Cardiac atrium fibroblast (primary cell): Measurements from ENCODE around the gene LNPEP.

DNA sequence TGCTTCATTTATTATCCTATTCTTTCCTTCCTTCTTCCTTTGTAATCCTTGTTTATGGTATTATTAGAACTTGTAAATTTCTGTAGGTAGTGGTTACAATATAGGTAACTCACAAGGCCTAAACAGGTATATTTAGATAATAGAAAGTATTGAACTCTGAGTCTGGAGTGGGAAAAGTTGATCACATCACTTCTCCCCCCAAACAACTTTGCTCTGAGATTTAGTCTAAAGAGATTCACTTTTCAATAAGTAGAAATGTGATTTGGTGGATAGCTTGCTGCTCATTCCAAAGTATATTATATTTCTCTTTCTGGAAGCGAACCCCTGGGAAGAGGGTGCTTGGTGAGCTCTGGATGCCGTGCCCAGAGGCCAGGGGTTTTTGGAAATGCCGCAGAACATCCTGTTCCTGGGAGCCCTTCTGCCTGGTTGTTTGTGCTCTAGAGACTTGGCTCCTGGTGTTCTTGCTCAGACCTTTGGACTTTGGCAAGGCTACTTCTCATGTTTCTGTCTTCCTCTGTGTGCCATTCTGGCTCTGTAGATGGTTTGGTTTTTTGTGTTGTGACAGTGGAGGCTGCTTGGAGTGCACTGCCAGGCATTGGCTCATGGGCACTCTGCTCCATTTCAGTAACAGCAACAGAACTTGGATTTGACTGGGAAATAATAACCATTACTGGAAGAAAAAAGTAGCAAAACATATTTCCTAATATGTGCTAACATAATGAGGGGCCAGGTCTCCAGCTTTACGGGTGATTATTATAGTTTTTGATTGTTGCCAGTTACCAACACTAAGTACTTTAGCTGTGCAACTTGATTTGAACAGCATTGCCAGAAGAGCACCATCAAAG is 94.5 kb downstream of the PCSK1 start:
- RAMPAGE, long total RNA = no peak

GRCh38 chr5:96431528-96431983 is 1.5 kb downstream of the PCSK1 start:
- RAMPAGE, long total RNA = no peak

- RAMPAGE, long total RNA = no peak
Measured at GRCh38 chr5:96743117-96743845, 64.5 kb downstream of the ERAP1 start.

GRCh38 chr5:96744263-96745009 is 63.3 kb downstream of the ERAP1 start:
- RAMPAGE, long total RNA = no peak

- RAMPAGE, long total RNA = no peak
Measured at GRCh38 chr5:96935448-96936181, at the start of gene LNPEP. Gene LNPEP, plus strand, starts transcription at chr5:96936080.

DNA sequence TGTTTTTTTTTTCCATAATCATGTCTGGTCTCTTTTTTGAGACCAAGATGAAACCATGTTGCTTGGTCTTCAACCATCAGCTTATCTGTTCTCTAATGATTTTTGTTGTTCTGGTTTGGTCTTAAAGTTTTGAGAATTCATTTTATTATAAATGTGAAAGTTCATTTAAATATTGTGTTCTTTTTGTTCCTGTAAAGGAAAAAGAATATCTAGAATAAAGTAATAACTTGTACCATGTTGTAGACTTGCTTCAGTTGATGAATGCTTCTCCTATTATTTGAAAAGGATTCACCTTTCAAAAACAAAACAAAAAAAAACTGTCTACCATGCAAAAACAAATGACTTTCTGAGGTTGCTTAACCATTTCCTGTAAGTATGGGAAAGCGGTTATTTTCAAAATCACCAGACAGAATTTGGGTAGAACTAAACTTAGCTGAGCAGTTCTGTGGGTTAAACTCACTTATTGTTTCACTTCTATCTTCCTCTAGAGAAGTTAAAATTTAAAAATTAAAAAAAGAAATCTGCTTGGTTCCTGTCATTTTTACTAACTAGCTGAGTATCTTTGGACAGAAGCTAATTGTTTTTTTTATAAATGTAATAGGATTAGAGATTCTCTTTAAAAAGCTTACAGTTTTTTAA is 25.1 kb downstream of the LNPEP start:
- RAMPAGE, long total RNA = no peak

GRCh38 chr5:98768704-98769043 is 4.8 kb upstream of the RGMB start:
- RAMPAGE, long total RNA = no peak

DNA sequence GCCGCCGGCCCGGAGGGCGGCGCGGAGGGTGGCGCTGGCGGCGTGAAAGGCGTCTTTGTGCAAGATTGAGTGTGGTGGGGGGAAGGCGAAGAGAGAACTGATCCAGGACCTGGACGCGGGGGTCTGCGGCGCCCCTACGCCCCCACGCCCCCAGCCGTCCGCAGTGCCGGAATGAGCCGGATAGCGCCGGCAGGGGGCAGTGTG is 4.5 kb upstream of the RGMB start:
- RAMPAGE, long total RNA = no peak

GRCh38 chr5:98770694-98770949 is 2.8 kb upstream of the RGMB start:
- RAMPAGE, long total RNA = no peak

DNA sequence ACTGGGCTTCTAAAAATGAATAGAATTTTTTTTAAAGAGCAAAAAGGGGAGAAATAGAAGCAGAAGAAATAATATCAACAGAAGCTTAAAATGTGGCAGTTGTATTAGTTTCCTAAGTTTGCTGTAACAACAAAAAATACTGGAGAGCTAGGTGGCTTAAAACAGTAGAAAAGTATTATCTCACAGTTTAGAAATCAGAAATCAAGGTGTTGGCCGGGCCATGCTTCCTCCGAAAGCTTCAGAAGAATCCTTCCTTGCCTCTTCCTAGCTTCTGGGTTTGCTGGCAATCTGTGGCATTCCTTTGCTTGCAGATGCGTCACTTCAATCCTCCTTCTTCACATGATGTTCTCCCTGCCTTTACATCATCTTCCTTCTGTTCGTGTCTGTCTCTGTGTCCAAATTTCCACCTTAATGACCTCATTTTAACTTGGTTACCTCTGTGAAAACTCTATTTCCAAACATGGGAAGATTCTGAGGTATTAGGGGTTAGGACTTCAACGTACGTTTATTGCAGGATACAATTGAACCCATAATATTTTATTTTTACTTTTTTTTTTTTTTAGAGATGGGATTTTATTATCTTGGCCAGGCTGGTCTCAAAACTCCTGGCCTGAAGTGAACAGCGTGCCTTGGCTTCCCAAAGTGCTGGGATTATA is 90.5 kb upstream of the CHD1 start:
- RAMPAGE, long total RNA = no peak

DNA sequence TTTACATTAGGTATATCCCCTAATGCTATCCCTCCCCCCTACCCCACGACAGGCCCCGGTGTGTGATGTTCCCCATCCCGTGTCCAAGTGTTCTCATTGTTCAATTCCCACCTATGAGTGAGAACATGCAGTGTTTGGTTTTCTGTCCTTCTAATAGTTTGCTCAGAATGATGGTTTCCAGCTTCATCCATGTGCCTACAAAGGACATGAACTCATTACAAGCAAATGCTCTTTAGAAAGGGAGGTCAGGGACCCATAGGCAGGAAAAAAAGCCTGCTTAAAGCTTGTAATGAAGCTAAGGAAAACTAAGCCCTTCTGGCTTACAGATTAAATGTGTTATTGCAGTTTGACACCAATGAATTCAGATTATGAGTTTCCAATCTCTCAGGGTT is 462 bp upstream of the FAM174A start:
- RAMPAGE, long total RNA = no peak

- RAMPAGE, long total RNA = no peak
Measured at GRCh38 chr5:100575767-100576139, 40.6 kb downstream of the FAM174A start.

GRCh38 chr5:100841639-100842013 is 61.5 kb downstream of the ST8SIA4 start:
- RAMPAGE, long total RNA = no peak

- RAMPAGE, long total RNA = no peak
Measured at GRCh38 chr5:100852907-100853605, 50.0 kb downstream of the ST8SIA4 start.

DNA sequence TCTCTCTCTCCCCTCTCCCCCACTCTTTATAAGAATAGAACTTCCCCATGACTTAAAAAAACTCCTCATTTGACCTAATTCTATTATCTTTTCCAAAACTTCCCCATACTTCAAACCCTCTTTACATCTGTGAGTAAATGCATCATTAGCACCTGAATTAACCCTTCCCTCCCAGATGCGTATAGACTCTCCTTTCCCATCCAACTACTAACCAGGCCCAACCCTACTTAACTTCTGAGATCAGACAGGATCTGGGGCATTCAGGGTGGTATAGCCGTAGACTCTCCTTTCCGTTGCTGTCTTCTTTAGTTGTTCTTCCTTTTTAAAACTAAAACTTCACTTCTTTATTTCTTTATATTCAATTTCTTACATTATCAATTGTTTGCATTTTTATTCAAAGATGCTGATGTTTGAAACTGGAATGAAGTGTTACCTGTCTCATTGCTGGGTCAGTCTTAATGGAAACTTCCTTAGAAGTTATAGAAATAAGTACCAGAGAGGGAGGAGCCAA is 165.2 kb downstream of the SLCO4C1 start:
- RAMPAGE, long total RNA = no peak

GRCh38 chr5:102154933-102155519 is 141.1 kb downstream of the SLCO4C1 start:
- RAMPAGE, long total RNA = no peak

DNA sequence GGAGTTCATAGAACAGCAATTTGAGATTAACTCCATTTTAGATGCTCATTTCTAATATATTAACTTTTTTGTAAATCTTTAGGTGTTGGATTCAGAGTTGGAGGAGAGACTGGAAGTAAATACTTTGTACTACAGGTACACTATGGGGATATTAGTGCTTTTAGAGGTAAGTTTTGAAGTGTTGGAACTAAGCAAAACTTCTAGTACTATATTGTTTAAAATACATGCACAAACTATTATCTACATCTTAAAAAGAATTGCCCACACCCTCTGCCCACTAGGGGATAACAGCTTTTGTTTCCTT is 171.3 kb downstream of the PAM start:
- RAMPAGE, long total RNA = no peak

DNA sequence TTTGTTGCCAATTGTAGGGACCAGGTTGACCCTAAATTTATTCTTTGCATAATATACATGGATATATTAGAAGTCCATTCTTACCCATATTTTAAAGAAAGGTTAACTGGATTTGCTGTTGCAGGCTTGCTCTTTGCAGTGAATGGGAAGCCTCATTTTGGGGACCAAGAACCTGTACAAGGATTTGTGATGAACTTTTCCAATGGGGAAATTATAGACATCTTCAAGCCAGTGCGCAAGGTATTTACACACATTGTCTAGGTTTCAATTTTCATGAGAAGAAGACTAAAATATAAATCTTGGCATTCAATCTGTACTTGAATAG is 110.3 kb downstream of the GIN1 start:
- RAMPAGE, long total RNA = no peak

DNA sequence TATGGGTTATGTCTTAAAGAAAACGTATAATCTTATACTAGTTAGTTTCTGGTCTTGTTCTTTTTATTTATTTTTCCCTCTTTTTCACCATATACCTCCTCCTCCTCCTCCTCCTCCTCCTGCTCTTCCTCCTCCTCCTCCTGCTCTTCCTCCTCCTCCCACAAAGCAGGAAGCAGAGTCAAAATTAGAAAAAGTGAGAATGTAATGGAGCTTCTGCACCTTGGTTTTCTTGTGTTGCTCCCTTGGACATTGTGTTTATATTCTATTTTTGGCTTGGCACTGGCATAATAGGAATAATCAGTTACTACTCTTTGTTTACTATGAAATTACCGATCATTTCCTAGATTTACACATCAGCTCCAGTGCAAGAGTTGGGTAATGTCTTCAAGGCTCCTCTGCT is 4.5 kb downstream of the MACIR start:
- RAMPAGE, long total RNA = no peak

GRCh38 chr5:103602421-103602858 is 39.9 kb upstream of the NUDT12 start:
- RAMPAGE, long total RNA = no peak